Mononuclear cell (primary cell): ENCODE measurements around the gene HNRNPA0.

DNA sequence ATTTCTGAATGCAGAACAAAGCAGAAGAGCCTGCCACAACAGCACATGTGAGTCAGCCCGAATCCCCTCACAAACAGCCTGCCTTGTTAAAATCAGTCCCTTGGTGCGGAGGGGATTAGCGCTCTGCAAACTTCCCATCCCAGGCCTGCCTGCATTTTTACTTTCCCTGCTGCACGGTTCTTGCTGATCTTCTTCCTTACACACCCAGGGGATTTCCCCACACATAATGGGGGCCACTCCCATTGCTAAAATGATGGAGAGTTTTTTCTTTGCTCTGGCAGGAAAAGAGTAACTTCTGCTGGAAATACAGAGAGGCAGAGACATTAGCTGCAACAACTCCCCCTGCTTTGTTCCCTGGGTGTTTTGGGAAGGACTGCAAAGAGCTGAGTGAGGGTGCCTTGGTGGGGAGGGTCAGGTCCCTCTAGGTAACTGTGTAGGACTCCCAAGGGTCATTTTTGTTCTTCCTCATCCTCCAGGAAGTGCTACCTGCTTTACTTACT, 78.4 kb upstream of the PITX1 start:
- RRBS: no CpG with 5 or more reads among the region's 4 CpGs

- RRBS: no CpG with 5 or more reads among the region's 7 CpGs
These were observed 161.0 kb upstream of the PITX1 start for GRCh38 chr5:135194727-135195705.

GRCh38 chr5:135246666-135247361, 152.2 kb downstream of the MACROH2A1 start:
- RRBS: 85% methylated on average over 7 of the region's 19 CpGs

DNA sequence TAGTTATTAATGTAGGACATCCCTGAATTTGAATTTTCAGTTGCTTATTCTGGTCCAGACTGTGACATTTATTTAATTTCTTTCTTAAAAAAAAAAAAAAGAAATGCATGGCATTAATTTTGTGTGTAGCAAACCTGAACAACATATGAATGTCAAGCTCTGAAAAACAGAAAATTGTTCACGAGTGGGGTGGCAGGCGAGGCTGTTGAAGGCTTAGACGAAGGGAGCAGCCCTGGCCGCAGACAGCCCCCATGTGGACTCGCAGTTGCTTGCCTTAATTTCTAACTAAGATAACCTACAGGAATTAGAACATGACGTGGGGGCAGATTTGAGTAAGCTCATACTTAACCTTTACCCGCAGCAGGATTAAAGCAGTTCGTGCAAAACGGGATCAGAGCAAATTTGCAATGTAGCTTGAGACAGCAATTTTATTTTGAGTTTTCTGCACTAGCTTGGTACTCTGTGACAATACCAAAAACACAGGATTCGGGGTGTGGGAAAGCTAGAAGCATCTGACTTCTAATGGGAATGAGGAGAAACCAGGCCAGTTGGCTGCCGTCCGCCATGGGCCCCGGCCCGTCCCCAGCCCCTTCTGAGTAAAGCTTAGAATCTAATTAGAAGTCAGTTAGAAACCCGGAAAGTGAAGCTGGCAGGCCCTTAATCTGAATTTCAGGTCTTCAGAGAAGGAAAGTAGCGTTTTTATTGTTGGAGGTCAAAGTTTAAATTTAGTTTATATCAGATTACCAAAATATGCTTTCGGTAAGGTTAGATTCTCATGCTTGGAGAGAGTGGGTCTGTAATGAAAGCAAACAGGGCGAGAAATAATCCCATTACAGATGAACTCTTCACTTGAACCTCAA, 134.1 kb downstream of the MACROH2A1 start:
- RRBS: no CpG with 5 or more reads among the region's 18 CpGs

GRCh38 chr5:135334096-135335289, 64.5 kb downstream of the MACROH2A1 start:
- RRBS: no CpG with 5 or more reads among the region's 21 CpGs

DNA sequence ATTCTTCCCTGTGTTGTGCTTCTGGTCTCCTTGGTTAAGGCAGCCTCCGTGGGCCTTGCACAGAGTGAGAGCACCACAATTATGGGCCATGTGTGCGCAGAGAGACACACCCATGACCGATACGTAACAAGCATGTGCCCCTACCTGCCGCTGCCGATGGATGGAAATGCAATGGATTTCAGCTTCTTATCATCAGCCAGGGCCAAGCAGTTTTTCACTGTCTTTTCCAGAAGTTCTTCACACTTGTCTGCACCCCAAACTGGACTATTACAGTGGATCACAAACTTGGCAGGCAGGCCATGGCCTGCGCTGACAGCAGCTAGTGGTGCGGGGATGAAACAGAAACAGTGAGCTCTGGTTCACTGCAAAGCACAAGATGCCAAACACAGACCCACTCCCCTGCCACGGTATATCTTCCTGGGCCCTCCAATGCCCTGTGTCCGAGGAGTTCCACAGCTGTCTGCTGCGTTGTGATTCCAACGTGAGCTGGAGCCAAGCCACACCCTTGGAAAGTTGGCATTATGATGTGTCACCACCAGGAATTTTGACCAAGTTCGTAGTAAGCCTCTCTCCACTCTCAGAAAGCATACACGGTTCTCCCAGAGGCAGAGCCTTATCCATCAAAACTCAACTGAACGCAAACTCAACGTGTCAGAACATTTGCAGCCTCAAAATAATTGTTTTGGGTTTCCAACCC, 55.8 kb downstream of the MACROH2A1 start:
- RRBS: no CpG with 5 or more reads among the region's 16 CpGs

DNA sequence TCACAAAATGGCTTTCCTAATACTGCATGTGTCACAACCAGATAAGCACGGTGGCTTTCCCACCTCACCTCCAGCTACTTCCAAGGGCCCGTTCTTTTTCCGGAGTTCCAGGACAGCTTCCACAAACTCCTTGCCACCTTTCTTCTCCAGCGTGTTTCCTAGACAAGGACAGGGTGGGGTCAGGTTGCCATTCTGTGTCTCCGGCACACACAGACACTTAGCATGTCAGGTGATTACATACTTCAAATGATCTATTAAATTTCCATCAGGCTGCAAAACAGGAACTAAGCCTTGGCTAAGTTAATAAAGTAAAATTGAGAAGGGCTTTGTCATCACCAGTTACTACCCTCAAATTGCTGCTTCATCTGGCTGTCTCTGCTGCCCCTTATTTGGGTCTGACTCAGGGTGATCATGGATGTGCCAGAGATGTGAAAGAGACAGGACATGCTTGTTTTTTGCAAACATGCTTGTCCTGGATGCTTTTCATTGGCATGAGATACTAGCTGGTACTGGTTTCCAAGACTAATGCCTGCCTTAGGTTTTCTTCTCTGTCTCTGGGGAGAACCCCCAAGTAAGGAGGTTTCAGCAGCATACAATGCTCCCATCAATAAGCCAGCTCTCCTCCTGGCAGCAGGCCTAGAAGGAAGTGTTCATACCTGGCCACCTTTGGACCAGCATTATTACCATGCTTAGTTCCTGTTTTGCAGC, 53.0 kb downstream of the MACROH2A1 start:
- RRBS: 85% methylated on average over 2 of the region's 5 CpGs

GRCh38 chr5:135374126-135374600, 24.9 kb downstream of the MACROH2A1 start:
- RRBS: no CpG with 5 or more reads among the region's 5 CpGs

GRCh38 chr5:135397951-135398834, 838 bp downstream of the MACROH2A1 start:
- RRBS: 3% methylated on average over 10 of the region's 43 CpGs

DNA sequence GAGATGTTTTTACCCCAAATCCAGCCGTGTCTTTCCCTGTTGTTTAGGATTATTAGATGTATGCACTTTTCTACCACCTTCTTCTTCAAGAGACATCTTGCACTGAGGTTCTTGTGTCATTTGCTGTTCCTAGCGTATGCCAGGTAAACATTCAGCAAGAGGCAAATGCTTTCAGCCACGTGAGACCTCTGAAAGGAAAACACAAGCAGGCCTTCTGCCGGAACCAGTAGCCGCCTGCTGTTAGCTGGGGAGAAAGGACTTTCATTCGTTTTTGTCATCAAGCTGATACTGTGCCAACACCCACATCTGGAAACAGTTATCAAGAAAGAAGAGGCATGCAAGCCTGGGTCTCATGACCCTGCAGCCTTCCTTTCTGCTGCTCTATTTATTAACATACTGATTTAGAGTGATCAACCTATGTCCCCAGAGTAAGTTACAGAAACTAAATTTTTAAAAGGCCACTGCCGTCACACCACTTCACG, 9.4 kb upstream of the TGFBI start:
- RRBS: no CpG with 5 or more reads among the region's 8 CpGs

DNA sequence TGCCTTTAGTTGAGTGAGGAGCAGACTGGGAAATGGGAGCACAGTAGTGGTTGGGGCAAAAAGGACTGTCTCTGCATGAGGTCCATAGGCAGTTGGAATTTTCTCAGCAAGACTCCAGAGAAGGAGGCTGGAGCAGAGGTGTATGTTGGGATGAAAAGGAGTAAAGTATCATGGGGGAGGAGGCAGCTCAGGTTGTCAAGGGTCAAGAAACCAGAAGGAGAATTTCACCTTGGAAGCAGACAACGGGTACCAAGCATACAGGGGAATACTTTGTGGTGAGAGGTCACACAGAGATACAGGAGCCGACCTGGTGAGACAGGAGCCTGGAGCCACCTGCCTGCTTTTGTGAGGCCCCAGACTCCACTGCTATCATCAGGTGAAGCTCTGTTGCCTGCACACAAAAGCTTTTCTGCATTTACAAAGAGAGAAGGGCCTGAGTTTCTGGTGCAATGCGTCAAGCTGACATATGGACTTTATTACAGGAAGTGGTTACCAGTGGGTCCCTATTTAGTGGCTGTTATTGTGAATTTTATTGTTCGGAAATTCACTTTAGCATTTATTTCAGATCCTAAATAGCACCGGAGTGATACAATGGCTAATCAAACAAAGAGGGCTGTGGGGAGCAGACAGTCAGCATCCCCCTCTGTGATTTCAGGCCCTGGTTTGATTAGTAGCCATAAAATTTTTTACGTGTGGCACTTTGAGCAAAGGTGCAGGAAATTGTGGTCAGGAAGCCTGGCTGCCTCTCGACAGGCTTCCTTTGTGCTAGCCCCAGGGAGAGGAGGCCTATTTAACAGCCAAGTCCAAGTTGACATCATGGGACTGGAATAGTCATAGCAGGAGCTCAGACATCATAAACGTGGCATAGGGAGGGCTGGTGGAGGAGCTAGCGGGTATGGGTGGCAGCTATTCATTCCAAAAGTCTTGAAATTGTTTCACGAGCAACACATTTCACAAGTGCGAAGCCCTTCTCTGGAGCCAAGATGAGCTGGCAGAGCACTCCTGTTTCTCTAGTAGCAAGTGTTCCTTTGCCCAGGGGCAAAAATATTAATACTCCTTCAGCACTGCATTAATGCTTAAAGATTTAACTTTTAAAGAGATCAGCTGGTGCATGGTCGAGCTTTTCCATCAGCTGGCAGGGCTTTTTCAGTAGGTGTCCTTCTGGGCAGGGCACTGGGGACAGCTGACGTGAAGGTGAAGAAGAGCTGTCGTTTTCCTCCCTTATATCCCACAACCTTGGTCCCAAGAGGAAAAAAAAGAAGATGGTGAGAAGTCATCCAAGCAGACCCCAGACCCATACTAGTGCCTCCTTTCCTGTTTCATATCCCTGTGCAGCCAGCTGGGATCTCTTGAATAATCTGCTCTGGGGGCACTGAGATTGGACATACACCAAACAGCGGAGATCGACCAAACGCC, 8.4 kb downstream of the TGFBI start:
- RRBS: no CpG with 5 or more reads among the region's 17 CpGs

DNA sequence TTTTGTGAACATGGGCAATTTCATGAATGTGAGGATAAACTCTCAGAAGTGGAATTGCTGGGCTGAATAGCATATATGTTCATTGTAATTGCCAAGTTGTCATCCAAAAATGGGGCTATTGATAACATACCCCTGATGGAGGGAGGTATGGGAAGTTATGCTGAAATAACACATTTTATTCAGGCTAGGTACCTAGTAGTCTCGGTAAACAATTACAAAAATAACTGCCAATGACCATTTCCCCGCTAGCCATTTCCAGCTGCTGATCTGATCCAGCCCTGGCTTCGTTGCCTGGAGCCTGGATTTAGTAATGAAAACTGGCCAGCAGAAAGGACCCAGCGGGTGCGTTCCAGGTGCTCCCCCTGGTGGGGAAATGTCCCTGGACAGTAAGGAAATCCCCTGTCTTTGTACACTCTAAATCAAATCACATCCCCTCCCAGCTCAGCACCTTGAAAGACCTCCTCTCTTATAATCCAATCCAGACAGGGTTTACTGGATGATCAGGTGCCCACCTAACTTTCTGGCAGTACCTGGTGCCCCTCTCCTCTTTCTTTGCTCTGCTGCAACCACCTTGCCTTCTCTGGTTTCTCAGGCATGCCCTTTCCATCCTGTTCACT, 50.3 kb upstream of the SMAD5 start:
- RRBS: no CpG with 5 or more reads among the region's 5 CpGs

- RRBS: no CpG with 5 or more reads among the region's 7 CpGs
These were observed 35.3 kb upstream of the SMIM32 start for GRCh38 chr5:136228253-136228636.

- RRBS: no CpG with 5 or more reads among the region's 2 CpGs
These were observed 80.9 kb upstream of the SMIM32 start for GRCh38 chr5:136273906-136274242.

DNA sequence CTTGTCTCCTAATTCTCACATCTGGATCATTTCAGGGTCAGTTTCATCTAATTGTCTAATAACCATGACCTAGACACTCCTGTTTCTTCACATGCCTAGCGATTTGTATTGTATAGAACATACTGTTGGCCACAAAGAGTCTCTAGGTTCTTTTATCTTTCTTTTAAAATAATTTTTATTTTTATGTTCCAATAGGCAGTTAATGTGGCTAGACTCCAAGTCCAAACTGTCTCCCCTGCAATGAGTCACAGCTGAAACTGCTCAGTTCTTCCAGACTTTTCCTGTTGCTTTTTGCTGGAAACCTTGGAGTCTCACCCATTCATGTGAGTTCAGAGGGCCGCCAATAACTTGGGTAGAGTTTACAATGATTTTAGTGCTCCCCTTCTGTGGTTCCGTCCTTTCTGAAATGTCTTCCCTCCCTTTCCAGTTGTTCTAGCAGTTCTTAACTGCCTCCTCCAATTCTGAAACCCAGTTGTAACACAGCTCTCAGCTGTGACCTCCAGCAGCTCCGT, 198.7 kb downstream of the SPOCK1 start:
- RRBS: no CpG with 5 or more reads among the region's 4 CpGs

GRCh38 chr5:137566741-137567011, 67.5 kb upstream of the SPOCK1 start:
- RRBS: no CpG with 5 or more reads among the region's 4 CpGs

DNA sequence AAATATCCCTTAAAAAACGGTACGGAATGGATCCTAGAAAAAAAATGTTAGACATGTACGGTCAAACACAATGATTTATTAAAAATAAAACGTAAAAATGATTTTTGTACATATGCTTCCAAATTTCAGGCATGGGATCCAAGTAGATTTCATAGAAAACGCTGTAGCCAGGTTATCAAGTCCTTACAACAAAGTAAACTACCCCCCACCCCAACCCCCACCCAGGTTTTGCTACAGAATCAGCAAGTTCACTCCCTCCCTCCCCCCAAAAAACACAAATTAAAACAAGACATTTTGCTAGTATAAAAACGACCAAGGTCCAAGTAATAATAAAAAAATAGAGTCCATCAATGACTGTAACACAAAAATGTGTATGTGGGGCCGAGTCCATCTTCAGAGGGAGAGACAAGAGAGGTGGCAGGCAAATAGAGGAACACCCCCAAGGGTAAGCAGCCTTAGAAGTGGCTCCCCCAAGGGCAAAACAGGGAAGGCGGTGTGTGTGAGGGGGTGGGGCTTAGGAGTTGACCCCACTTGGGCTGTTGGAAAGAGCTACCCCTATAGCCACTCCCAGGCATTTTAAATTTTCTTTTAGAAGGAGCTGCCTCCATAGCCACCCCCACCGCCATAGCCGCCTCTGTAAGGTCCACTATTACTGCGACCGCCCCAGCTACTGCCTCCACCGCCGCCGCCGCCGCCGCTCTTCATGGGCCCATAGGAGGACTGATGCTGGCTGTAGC, 1.4 kb downstream of the HNRNPA0 start:
- RRBS: no CpG with 5 or more reads among the region's 18 CpGs

DNA sequence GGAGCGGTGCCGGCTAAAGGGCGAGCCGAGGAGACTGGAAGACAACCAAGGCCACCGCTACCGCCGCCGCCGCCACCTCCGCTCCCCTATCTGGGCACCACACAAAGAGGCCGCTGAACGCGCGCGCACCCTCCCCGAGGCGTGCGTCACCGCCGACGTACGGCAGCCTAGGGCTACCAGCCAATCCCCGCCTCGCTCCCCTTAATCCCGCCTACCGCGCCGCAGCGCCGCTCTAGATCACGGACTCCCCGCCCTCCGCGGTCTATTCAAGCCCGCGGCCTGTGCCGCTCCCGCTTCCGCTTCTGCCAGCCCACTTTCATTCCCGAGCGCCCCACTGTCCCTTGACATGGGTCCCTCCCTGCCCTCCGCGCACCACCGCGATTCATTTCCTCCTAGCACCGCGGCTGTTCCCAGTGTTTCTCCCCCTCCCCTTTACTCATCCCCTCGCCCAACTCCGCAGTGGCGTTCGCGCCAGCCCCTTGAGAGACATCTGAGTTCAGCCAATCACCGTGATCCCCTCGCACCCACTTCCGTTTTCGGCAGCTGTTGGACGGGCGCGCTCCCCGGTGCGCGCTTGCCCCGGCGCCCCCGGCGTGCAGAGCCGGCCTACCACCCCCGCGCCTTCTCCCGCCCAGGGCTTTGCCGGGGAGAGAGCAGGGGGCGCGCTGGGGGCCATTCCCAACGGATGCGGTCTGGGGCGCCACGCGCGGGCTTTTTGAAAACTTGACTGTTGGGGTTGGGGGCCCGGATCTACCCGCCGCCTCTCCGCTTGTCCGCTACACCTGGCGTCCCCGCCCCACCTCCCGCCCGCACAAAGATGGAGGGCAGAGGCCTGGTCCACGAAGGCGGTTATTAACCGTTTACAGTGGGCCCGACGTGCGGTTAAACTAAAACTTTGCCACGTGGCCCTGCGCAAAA, at the start of gene HNRNPA0:
Gene HNRNPA0 (minus strand): TSS at position 109 of the 918 bp plus-strand sequence.
- RRBS: 2% methylated on average over 8 of the region's 96 CpGs

DNA sequence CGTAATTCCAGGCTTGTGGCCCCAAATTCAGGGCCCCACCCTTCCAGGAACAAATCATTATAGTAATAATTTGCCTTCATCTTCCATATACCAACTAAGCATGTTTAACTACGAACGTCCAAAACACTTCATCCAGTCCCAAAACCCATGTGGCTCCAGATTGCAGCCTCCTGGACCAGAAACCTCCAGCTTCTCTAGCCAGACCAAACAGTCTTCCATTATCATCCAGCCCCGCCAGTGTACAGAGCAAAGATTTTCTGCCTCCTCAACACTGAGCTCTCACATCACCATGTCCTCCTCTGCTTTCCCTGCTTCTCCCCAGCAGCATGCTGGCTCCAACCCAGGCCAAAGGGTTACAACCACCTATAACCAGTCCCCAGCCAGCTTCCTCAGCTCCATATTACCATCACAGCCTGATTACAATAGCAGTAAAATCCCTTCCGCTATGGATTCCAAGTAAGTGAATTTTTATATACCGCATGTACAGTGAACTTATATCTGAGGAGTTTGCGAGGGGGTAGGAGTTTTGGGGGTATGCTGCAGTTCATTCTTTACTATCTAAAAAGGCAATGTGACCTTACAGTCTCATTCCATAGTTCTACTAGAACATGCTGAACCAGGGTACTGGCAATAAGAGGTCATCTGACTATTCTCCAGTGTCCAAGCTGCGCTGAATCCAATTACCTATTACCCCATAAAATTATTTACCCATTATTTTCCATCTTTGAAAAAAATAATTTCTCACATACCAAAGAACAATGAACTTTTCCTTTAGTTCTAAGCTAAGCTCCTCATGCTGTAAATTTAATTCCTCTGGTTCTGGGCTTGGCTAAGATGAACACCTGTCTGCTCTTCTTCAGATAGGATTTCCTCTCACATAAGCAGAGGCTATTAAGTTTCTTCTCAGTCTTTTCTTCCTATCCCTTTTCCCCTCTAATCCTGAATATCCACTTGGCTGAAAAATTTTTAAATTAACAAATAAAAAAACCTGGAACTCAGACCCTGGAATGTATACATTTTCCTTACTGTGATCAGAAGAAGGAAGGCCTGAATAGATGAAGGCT, 3.2 kb downstream of the MYOT start:
- RRBS: no CpG with 5 or more reads among the region's 8 CpGs